LUHMES (cell line): ENCODE data around the gene NACA.

DNA sequence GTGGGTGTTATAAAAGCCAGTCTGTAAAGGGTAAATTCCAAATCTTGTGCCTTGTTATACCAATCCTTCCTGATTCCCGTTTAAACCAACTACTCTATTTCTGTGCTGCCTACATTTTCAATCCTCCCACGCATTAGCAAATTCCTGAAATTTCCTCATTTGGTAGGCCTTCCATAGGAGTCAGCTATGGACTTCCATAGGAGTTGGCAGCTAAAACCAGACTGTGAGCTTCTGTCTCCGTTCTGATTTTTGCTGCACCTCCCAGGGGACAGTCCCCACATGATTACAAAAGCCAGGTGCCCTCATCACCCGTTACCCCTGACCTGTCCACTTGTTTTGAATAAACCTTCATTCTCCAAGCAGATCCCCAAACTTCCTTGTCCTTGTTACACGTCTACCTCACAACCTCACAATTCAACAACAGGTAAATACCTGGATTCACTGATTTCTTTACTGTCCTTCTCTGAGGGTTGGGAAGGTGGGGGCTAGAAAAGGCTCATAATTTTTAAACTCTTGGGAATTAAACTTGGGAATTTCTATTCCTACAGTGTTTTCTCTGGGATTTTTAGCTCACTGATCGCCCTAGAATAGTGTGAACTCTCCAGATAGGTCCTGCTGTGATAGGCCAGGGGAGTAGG is 35.6 kb downstream of the BAZ2A start:
- PRO-cap: no peak

- PRO-cap: no peak
Observed at GRCh38 chr12:56723751-56724283, 1.3 kb downstream of the NACA start.

DNA sequence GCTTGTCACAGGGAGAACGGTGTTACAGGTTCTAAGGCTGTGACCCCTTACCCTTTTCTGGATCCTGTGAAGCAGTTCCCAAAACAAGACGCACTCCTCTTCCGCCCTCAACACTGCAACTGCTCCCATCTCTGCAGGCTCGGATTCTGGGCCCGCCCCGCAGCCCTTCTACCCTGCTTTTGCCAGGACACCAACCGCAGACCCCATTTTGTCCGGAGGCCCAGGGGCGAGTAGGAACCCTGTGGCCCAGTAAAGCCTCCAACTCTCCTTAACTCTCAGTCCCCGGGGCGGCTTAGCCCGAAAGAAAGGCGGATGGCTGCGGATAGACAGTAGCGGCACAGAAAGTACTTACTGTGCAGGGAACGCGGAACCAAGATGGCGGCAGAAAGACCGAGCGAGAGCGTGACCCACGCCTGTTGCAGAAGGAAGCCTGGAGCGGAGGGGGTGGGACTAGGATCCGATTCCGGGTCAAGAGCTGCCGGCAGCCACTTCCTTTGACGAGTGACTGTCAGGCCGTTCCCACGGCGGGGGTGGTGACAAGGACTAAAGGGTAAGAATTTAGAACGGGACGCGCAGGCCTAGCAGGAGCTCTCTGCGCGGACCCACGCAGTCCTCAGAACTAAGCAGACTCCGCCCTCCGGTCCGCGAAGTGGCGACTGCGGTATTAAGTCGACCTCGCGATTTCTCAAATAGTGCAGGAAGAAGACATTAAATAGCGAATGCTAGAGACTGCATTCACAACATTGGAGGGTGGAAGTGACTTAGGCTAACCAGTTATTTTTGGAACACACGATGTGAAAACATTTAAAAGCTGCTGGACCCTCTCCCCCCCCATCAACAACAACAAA is at the start of gene NACA:
Gene NACA, minus strand, starts transcription at position 389 of the 848 bp plus-strand sequence.
- PRO-cap: bidirectional peak, plus-strand start at position 561 of the sequence, minus-strand start at position 389 of the sequence; bidirectional peak, plus-strand start at position 692 of the sequence, minus-strand start at position 621 of the sequence

GRCh38 chr12:56838729-56839263 is 75.7 kb downstream of the HSD17B6 start:
- PRO-cap: no peak

GRCh38 chr12:56877032-56877531 is 57.1 kb downstream of the SDR9C7 start:
- PRO-cap: no peak

GRCh38 chr12:56916720-56917833 is 17.1 kb downstream of the SDR9C7 start:
- PRO-cap: no peak

DNA sequence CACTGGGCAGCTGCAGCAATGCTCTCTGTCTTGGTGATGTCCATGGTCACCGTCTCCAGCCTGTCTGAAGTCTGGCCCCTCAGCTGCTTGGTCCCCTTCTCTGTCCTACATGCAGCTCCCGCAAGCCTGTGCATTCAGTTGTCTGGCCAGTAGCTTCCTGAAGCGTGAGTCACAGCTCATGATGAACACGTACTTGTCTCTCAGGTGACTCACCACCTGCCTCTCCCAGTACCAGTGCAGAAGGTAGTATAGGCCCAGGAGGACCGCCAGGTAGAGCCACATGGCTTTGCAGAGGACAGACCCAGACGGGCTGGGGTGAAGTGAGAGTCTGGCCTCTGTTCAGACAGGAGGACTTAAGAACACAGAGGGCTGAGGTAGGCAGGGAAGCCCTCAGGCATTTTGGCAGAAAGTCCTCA is 8.6 kb upstream of the GPR182 start:
- PRO-cap: no peak

- PRO-cap: no peak
Observed at GRCh38 chr12:56987475-56987942, 6.8 kb upstream of the GPR182 start.

- PRO-cap: no peak
Observed at GRCh38 chr12:56996548-56996966, 2.3 kb downstream of the GPR182 start.

DNA sequence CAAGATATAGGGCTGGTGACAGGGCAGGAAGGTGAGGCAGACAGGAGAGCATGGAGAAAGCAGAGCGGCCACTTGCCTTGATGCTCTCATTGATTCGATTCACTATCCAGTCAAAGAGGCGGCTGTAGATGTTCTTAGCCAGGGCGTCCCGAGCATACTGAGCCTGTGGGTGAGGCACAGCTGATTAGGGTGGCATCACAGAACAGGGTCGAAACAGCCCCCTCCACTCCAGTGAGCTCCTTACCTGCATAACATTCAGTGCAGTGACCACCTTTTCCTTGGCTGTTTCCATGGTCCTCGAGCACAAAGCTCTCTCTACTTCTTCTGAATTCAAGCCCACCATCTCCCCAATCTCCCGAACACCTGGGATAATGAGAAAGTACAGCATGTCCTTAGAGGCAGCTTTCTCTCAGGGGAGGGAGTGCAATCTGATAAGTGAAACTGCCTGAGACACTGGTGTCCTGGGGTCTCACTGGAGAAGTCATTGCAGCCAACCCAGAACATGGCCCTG is 6.9 kb downstream of the MYO1A start:
- PRO-cap: no peak

GRCh38 chr12:57063555-57064724 is 14.0 kb upstream of the MYO1A start:
- PRO-cap: no peak

GRCh38 chr12:57118829-57119469 is 7.8 kb upstream of the STAT6 start:
- PRO-cap: no peak

- PRO-cap: no peak
Observed at GRCh38 chr12:57135913-57136391, 7.7 kb downstream of the LRP1 start.

DNA sequence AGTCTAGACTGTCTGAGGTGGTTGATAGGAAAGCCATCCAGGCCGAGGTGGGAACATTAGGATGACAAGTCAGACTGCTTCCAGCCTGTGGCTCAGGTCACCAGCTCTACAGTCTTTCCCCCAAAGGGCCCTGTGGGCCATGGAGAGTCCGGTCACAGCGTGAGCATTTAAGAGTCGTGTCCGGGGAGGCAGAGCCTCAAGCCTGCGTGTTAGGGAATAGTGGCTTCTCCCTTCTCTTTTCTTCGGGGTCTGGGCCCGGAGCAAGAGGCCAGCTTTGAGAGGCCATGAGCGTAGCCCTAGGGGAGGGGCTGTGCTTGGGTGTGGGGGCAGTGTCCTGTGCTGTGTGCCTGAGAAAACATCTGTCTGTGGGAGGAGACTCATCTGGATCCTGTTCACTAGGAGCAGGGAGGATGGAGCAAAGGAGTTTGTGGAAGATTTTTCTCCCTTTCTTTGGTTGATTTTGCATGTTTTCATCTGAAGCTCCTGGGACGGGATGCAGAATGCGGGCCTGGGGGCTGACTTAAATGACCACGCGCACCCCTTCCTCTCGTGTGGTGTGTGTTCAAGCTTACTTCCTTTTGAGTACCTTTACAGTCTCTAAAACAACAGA is 13.9 kb downstream of the LRP1 start:
- PRO-cap: no peak

- PRO-cap: no peak
Observed at GRCh38 chr12:57146719-57147785, 18.8 kb downstream of the LRP1 start.

DNA sequence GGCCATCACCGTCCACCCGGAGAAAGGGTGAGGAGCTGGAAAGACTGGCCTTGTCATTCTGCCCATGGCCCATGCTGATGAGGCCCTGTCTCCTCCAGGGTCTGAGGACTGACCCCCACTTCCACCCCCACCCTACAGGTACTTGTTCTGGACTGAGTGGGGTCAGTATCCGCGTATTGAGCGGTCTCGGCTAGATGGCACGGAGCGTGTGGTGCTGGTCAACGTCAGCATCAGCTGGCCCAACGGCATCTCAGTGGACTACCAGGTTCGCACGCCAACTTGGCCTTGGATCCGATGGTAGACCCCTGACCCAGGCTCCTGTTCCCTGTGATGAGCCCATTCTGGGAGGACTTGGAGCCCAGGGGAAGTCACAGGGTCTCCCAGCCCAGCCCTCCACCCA is 32.4 kb upstream of the NXPH4 start:
- PRO-cap: no peak

DNA sequence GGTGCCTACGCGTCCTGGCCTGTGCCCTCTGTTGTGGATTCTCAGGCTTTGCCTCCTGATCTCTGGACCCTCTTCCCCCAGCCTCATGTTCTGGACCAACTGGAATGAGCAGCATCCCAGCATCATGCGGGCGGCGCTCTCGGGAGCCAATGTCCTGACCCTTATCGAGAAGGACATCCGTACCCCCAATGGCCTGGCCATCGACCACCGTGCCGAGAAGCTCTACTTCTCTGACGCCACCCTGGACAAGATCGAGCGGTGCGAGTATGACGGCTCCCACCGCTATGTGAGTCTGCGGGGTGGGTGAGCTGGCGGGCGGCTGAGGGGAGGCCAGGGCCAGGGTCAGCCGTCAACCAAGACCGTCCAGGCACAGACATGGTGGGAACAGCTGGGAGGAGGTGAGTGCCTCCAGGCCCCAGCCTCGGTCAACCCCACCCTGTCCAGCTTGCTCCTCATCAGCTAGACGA is 25.8 kb upstream of the NXPH4 start:
- PRO-cap: no peak

GRCh38 chr12:57199621-57200123 is 16.9 kb upstream of the NXPH4 start:
- PRO-cap: no peak

DNA sequence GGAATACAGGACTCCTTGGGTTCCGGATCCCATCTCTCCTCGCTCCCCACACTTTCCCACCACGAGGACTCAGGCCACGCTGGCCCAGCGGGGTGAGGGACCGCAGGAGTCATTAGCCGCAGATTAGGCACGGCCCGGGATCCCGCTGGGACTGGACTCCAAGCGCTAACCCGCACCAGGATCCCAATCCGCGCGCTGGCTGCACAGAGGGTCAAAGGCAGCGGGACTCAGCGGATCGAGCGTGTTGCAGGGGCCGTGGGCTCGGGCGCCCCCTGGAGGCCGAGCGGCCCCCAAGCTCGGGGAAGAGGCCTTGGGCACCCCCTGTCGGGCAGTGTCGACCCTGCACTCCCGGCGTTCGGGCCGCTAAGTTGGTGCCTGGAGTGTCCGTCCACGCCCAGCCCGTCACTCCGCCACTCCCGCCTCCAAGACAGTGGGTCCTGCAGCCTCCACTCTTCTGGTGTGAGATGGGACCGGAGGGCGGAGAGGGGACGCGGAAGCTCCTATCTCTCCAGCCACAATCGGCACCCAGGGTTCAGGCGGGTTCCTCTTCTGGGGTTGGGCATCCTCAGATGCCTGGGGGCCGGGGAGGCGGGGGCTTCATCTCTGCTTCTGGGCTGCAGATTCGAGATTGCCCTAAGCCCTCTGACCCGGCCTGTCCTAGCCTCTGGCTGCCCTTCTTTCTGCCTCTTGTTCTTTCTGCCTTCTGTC is 2.2 kb upstream of the NDUFA4L2 start:
- PRO-cap: bidirectional peak, plus-strand start at position 462 of the sequence, minus-strand start at position 219 of the sequence

DNA sequence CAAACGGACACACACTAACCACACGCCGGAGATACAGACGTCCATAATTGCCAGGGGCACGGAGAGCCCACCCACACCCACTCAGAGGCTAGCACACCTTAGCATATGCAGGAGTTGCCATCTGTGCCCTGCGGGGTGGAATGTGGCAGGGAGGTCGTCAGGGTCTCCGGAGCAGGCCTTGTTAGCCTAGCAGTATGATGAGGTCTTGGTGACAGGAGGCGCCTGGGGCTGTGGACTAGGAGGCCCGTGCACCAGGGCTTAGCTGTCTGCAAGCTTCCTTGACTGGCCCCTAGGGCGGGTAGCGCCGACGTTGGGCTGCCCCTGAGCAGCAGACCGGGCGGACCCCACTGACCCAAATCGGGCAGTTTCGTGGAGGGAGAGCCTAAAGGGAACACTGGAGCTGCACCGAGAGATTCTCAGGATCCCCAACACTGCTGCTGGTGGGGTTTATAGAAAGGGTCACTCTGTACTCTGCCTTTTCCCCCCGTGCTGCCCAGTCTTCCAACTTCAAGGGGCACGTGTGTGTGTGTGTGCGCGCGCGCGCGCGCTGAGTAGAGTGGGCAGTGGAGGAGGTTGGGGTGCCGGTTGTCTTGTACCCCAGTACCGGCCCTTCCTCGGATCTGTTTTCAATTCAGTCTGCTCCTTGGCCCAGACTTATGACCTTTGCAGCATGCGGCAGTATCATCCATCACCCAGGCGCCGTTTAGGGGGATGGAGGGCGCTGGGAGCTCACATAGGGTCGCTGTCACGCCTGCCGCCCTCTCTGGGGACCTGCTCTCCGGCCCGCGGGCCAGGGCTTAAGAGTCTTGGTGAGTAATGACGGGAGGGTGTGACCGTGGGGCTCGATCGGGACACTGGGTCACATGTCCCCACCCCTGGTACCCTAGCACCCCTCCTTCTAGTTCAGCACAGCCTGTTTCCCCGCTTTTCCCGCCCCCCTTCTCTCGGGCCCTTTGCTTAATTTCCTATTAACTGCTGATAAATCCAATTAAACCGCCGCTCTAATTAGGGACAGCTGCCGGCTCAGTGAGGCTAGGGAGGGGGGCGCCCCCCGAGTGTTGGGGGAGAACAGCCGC is 4.4 kb upstream of the NDUFA4L2 start:
- PRO-cap: no peak